Breast (tissue), 4 donors: ENCODE measurements around the genes ADAP2 and TMEM98.

DNA sequence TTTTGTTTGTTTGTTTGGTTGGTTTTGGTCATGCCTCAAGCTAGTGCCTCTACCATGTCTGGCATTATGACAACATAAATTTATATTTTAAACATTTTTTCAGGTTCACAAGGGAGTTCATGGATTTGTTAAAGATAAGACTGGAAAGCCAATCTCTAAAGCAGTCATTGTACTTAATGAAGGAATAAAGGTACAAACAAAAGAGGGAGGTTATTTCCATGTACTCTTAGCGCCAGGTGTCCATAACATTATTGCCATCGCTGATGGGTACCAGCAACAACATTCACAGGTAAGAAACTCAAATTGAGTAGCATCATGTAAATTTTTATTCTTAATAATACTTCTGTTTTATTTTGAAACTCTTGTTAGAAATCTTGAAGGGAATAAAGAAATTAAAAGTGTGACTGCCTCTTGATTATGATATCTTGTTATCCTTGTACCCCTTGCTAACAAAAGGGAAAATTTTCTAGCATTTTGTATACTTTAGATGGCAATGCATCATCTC, 15.4 kb upstream of the GOSR1 start:
- PRO-cap, 3 experiments = no peak in any of the 3 experiments
- RRBS = no CpG with 5 or more reads among the region's 2 CpGs

- PRO-cap, 3 experiments = no peak in any of the 3 experiments
- RRBS = no CpG with 5 or more reads among the region's 8 CpGs
Measured at GRCh38 chr17:30465179-30466035, 11.8 kb upstream of the GOSR1 start.

DNA sequence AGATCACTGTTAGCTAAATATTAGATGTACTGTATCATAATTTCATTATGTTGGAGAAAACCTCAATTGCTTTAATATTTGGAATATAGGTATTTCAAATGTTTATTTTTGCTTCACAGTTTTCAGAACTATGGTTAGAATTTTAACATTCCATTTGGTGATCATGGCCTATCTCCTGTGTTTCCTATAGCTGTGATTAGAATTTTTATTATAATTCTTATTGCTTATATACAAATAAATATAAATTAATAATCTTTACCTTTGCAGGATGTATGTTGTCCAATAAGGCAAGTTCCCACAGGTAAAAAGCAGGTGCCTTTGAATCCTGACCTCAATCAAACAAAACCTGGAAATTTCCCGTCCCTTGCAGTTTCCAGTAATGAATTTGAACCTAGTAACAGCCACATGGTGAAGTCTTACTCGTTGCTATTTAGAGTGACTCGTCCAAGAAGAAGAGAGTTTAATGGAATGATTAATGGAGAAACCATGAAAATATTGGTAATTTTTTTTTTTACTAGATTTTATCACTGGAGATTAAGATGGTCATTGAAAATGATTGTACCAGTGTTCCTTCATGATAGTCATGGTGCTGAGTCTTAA, 55.8 kb downstream of the CRLF3 start:
- PRO-cap, 3 experiments = no peak in any of the 3 experiments
- RRBS = no CpG with 5 or more reads among the region's 3 CpGs

GRCh38 chr17:30921464-30922186, at the start of gene ADAP2:
Gene ADAP2 (plus strand): TSS chr17:30921945.
- PRO-cap, 3 experiments = peak in 1 of 3 experiments; most common plus-strand start chr17:30921955 (in 1)
- RRBS = 2% methylated on average over 35 of the region's 58 CpGs

GRCh38 chr17:30957782-30958733, 12.8 kb upstream of the RNF135 start:
- PRO-cap, 3 experiments = no peak in any of the 3 experiments
- RRBS = no CpG with 5 or more reads among the region's 14 CpGs

- PRO-cap, 3 experiments = no peak in any of the 3 experiments
- RRBS = no CpG with 5 or more reads among the region's 2 CpGs
Measured at GRCh38 chr17:30961263-30961638, 9.6 kb upstream of the RNF135 start.

GRCh38 chr17:31128298-31128680, 33.5 kb downstream of the NF1 start:
- PRO-cap, 3 experiments = no peak in any of the 3 experiments
- RRBS = no CpG with 5 or more reads among the region's 3 CpGs

GRCh38 chr17:31349983-31350469, 28.6 kb upstream of the EVI2A start:
- PRO-cap, 3 experiments = no peak in any of the 3 experiments
- RRBS = no CpG with 5 or more reads among the region's 3 CpGs

DNA sequence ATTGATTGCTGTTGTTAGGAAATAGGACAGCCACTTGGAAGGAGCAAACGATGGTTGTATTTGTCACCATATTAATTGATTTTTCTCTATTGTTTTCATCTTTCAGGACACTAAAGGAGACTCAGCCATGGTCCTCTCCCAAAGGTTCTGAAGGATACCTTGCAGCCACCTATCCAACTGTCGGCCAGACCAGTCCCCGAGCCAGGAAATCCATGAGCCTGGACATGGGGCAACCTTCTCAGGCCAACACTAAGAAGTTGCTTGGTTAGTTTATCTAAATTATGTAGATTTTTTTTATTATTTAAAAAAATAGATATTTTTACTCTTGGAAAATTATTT, 30.7 kb upstream of the EVI2A start:
- PRO-cap, 3 experiments = no peak in any of the 3 experiments
- RRBS = no CpG with 5 or more reads among the region's 3 CpGs

DNA sequence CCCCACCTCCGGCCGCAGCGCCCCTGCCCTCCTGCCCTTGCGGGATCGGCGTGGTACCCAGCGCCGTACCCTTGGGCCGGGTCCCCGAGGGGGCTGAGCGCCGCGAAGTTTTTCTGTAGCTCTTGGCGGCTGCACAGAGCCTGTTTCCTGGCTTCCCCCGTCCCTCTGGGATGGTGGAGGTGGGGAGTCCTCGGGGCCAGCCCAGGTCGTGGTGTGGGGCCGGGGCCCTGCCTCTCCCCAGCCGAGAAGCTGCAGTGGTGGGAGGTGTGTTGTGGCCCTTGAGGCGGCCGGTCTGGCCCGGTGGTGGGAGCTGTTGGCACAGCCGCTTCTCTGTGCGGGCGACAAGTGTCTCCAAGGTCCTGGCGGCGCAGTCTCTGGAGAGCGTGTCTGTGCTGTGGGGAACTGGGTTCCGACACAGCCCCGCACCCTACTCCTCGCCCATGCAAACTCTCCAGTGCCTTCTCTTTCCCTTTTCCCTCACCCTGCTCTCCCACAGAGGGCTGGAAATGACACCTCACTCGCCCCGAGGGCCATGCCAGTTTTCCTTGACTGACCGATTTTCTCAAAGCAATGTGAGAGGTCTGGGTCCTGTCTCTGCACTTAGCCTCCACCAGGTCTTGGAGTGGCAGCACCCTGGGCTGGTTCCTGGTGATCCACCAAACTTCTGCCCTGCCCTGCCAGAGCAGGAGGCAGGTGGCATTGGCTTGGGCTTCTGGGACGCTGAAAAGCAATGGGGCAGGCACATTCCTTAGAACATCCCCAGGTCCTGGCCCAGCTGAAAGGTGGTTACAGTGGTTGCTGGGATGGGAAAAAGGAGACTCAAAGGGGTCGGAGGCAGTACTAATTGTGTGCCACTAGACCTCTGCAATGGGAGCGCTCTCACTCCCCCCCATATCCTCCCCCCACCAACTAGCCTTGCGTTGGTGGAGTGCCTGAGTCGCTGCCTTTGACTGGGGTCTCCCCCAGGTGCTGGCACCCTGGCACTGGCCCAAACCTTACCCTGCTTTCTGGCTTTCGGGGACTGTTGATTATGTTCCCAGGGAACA, 97.4 kb downstream of the RAB11FIP4 start:
- PRO-cap, 3 experiments = peak in 2 of 3 experiments; most common plus-strand start position 341 of the sequence (in 1); most common minus-strand start position 376 of the sequence (in 2)
- RRBS = 6% methylated on average over 13 of the region's 40 CpGs

- PRO-cap, 3 experiments = peak in 3 of 3 experiments; most common plus-strand start chr17:31559910 (in 3); most common minus-strand start chr17:31560135 (in 2)
- RRBS = 9% methylated on average over 40 of the region's 111 CpGs
Measured at GRCh38 chr17:31559460-31560568, 168.3 kb downstream of the RAB11FIP4 start.

- PRO-cap, 3 experiments = no peak in any of the 3 experiments
- RRBS = no CpG with 5 or more reads among the region's 6 CpGs
Measured at GRCh38 chr17:31738356-31738945, 120.6 kb downstream of the COPRS start.

- PRO-cap, 3 experiments = no peak in any of the 3 experiments
- RRBS = no CpG with 5 or more reads among the region's 2 CpGs
Measured at GRCh38 chr17:32141324-32141656, 1.0 kb upstream of the RHOT1 start.

GRCh38 chr17:32298833-32299165, 33.2 kb downstream of the RHBDL3 start:
- PRO-cap, 3 experiments = no peak in any of the 3 experiments
- RRBS = no CpG with 5 or more reads among the region's 6 CpGs

DNA sequence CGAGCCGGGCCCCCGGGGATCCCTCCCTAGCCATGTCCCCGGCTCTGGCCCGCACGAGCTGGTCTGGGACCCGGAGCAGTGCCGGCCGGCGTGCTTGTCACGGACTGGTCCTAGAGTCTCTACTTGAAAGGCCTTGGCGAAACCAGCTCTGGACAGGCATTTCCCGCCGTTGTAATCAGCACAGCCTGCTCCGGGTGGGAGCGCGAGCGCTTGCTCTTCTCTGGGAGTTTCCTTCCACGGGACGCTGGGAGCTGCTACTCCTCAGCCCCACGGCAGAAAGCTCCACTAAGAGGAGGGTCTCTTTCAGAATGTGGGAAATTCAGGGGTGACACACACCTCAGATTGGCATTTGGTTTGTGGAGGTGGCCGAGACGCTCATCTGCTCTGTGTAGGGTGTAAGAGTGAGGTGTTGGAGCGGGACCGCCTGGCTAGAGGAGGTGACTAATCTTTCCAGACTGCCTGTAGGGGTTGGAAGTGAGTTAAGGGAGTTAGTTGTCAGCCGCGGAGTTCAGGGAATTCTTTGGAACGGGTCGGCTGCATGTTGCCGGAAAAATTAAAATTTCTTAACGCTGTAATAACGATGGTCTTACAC, 662 bp downstream of the PSMD11 start:
- PRO-cap, 3 experiments = peak in 1 of 3 experiments; most common plus-strand start position 504 of the sequence (in 1); most common minus-strand start position 286 of the sequence (in 1)
- RRBS = 2% methylated on average over 11 of the region's 32 CpGs

- PRO-cap, 3 experiments = no peak in any of the 3 experiments
- RRBS = no CpG with 5 or more reads among the region's 4 CpGs
Measured at GRCh38 chr17:32461576-32462290, 17.4 kb downstream of the PSMD11 start.

DNA sequence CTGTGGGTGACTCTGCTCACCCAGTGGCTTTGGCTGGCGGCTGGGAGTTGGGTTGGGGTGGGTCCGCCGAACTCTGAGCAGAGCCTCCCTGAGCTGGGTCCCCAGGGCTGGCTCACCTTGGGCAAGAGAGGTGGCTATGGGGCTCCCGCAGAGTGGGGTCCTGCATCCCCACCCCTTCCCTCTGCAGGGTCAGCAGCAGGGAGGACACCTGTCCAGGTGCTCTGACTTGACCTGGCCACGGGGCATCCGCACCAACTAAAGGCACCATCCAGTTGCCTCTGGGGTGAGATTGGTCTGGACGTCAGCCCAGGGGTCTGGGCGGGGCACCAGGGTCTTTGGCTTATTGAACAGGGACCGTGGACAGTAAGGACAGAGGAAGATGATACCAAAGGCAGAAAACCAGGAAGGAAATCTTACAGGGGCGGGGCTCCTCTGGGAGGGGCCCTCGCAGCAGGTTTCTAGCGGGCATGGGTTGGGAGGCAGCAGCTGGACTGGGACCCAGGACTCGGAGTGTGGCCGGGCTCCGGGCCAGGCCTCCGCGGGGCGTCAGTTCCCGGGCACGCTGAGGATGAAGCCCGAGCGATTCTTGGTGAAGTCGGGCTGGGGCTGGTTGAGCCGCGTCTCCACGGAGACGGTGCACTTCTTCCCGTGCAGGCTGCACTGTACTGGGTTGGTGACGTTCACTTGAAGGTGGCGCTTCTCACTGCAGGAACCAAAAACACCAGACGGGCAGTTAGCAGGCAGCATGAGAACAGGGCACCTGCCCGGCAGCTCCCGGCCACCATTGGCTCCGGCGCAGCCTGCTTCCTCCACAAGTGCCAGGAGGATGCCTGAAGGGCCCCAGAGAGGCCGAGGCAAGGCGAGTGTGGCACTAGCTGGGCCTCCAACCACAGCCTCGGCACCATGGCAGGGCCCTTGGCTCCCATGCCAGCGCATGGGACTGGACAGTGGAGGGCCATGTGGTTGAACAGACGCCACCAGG, 7.7 kb downstream of the CDK5R1 start:
- PRO-cap, 3 experiments = peak in 1 of 3 experiments; most common plus-strand start position 724 of the sequence (in 1)
- RRBS = no CpG with 5 or more reads among the region's 40 CpGs

- PRO-cap, 3 experiments = no peak in any of the 3 experiments
- RRBS = no CpG with 5 or more reads among the region's 8 CpGs
Measured at GRCh38 chr17:32795493-32795880, 81.4 kb downstream of the MYO1D start.

DNA sequence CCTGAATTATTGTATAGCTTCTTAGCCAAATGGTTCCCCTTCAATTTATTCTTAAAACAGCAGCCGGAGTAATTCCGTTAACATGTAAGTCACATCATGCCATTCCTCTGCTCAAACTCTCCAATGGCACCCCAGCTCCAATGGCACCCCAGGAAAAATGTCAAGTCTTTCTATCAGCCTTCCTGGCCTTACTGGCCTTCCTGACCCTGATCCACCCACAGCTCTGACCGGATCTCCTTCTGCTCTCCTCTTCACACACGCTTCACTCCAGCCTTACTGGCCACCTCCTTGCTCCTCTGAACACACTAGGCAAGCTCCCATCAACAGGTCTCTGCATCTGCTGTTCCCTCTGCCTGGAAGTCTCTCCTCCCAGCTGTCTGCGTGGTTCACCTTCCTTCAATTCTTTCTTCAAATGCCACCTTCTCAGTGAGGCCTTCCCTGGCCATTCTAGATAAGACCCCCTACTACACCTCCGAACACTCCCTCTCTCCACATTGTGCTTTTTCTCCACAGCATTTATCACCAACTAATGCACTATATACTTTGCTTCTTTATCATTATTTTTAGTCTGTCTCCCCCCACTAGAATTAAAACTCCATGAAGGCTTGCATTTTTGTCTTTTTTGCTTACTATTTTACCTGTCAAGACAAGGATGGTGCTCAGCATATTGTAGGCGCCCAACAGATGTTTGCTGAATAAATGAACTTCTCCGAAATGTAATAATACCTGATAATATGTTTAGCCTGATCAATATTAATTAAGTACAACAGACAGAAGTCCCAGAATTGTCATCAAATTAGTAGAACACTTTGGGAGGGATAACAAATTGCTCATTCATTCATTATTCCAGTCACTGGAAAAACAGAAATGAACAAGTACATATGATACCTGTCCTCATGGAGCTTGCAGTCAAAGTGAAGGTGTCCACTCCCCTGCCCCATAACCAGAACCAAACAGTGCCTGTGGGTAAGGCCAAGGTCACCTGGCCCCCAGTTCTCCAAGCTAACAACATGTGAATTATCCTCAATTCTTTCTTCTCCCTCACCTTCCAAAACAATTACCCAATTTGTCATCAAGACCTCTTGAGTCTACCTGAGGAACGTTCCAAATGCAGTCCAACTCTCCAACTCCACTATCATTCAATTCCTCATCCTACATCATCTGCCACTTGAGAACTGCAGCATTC, 43.1 kb downstream of the MYO1D start:
- PRO-cap, 3 experiments = no peak in any of the 3 experiments
- RRBS = no CpG with 5 or more reads among the region's 9 CpGs

DNA sequence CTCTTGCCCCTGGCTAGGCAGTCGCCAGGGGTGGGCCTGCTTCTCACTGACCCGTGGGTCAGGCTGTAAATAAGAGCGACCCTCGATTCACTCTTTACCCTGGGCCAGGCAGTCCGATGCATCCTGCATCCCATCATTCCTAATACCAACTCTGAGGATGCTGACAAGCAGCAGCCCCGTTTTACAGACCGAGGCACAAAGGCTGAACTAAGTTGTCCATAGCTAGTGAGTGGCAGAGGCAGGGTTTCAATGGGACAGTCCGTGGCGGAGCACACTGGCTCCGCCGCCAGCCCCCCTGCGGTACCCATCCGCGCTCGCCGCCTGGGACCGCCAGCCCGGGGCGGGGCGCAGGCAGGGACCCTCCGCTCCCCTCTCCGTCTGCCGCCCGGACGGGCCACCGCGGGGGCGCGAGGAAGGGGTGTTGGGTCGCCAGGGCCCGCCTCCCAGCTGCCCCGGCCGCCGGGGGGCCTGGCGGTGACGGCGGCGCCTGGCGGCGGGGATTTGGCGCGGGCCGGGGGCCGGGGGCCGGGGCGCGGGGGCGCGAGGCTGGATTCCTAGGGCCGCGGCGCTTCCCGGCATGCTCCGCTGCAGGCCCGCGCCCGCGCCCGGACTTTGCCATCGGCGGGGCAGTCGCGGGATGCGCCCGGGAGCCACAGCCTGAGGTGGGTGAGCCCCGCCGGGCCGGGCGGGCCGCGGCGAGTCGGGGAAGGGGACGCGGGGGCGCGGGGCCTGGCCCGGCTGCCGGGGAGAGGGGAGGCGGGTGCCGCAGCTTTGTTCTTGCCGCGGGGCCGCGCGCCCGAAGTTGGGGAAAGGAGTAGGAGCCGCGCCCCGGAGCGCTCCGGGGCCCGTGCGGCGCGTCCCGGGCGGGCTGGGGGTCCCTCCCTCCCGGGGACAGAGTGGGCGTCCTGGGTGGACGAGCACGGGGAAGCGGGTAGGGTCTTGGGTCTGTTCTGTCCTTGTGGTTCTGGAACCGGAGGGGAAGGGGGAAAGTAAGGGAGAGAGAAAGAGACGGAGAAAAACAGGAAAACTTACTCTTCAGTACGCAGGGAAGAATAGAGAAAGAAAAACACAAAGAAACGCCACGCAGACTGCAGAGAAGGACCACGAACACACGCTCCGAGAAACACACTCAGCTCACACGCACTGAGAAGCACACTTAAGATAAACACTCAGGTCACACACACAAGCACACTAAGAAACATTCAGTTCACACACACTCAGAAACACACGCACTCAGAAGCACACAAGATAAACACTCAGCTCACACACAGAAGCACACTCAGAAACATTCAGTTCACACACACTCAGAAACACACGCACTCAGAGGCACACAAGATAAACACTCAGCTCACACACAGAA, at the start of gene TMEM98:
TSS of gene TMEM98 (plus strand) at position 578 of the 1,360 bp plus-strand sequence.
- PRO-cap, 3 experiments = peak in 3 of 3 experiments; most common plus-strand start position 578 of the sequence (in 2); most common minus-strand start position 398 of the sequence (in 1)
- RRBS = 1% methylated on average over 64 of the region's 114 CpGs